ENCODE measurements around a stretch of chr2.

DNA sequence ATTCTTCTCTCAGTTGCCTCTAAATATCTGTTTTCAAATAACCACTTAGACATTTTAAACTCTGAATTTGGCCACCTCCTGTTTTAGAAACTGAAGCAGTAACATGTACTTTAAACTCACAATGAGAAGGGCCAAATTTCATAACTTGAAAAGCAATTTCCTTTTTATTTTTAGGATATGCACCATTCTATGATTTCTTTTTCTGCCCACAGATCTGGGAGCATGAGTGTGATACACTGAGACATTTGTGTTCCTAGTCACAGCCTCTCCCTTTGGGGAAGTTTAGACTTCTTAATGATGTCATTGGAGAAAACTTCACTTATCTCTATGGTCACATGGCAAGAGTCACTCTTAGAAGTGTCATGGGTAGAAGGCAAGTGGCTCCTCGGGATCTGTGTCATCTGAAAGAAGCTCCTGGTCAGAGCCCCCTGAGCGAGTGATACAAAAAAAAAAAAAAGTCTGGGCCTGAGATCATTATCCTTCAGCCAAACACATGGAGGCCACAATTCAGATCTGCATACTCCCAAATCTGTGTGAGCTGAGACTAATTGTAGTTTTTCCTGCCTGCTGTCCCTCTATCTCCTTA, 62.6 kb upstream of the LGALSL start:
- PRO-cap = no peak

- PRO-cap = no peak
These were observed 51.1 kb upstream of the LGALSL start for GRCh38 chr2:64402823-64403295.

GRCh38 chr2:64403686-64404790, 49.9 kb upstream of the LGALSL start:
- PRO-cap = bidirectional peak, plus-strand start at chr2:64404087, minus-strand start at chr2:64403756; bidirectional peak, plus-strand start at chr2:64404460, minus-strand start at chr2:64404311

DNA sequence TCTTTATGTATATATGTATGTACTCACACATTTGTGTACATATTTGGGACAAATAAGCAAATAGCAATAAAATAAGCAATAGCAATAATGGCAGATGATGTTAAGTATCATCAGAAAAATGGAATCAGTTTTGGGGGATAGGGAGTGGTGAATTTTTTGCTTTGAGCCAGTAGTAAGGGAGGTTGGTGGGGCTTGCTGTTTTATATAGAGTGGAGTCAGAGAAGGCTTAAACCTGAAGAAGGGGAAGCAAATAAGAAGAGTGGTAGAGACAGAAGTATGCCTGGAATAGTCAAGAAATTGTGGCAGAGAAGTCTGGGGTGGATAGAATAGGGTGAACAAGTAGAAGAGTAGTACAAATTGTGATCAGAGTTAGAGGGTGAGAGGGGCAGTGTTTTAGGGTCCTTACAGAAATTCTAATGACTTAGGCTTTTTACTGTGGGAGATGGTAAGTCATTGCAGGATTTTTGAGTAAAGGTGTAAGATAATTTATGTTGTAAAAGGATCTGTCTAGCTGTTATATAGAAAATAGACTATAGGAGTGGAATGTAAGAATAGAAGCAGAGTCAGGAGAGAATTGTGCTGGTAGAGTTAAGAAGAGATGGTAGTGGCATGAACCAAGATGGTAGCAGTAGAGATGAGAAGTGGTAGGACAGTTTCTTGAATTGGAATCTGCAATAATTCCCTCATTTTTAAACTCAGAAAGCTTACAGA, 4.4 kb downstream of the AFTPH start:
- PRO-cap = no peak

DNA sequence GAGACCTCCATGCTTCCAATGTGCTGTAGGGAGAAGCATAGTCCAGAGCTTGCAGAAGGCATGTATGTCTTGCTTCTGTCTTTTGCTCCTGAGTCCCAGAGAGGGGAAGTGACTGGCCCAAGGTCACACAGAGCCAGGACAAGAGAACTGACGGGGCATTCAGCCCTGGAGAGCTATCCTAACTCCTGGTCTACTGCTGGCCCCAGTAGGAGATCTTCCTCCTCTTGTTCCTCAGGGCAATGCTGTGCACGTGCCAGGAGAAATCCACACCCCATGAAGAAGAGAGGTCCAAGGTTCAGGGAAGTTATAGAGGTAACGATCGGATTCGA, 26.0 kb downstream of the SERTAD2 start:
- PRO-cap = no peak

GRCh38 chr2:64631290-64631820, 22.4 kb downstream of the SERTAD2 start:
- PRO-cap = no peak

DNA sequence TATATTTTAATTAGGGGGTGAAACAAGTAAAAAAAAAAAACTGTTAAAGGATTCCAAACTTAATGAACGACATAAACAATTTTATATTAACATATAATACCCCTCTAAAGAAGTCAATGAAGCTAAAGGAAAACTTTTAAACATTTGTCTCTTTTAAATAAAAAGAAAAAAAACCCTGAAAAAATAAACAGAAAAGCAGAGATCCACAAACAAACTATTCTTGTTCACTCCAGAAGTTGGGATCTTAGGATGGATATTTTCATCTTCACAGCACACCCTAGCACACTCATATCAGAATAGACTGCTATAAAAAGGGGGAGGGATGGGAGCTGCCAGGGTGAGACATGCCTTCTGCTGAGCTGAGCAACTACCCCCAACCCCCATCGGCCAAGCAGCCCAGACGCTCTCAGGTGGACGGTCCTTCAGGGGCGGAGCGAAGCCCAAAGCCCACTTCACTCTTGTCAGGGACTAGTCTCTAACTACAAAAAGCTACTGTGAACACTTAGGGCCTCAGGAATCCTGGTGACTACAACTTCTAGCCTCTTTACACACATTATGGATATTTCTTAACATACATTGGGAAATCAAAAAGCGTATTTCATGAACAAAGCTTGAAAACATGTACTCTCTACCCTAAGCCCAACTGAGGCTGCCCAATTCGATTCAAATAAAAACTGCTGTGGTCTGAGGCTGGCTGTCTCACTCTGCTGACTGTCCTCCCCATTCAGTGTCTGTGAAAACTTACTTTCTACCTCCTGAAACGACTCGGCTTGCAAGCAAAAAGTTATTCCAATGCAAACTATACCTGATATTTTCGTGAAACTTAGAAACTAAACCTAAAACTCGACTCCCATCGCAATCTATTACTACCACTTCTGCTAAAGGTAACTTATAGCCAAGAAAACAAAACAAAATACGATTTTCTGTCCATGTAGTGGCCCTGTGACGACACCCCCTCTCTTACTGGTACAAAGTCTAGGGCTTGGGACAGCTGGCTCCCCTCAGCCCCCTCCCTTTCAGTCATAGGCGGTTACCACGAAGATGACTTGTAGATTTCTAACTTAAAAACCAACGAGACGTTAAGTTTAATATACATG, 1.4 kb downstream of the SERTAD2 start:
- PRO-cap = bidirectional peak, plus-strand start at position 1,019 of the sequence, minus-strand start at position 965 of the sequence

GRCh38 chr2:64767639-64768990, 114.4 kb upstream of the SERTAD2 start:
- PRO-cap = bidirectional peak, plus-strand start at chr2:64767903, minus-strand start at chr2:64767869; bidirectional peak, plus-strand start at chr2:64768092, minus-strand start at chr2:64768147; bidirectional peak, plus-strand start at chr2:64768291, minus-strand start at chr2:64768252

DNA sequence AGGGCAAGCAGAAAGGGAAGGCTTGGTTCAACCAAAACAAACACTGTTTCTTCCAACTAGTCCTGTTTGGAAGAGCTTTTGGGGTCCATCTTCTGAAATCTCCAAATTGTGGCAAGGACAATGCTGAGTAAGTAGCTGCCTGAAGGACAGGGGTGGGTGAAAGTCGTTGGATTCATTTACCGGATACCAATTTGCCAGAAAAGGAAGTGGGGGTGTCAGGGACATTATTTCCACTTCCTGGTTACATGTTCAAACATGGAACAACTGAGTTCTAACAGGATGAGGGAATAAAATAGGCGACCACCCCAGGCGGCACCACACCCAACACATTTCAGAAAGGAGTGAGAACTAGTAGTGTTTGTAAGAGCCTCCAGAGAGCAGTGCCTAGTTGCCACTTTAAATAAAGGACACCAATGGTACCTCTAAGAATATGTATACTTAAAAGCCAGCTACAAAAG, 158.6 kb upstream of the SERTAD2 start:
- PRO-cap = no peak

DNA sequence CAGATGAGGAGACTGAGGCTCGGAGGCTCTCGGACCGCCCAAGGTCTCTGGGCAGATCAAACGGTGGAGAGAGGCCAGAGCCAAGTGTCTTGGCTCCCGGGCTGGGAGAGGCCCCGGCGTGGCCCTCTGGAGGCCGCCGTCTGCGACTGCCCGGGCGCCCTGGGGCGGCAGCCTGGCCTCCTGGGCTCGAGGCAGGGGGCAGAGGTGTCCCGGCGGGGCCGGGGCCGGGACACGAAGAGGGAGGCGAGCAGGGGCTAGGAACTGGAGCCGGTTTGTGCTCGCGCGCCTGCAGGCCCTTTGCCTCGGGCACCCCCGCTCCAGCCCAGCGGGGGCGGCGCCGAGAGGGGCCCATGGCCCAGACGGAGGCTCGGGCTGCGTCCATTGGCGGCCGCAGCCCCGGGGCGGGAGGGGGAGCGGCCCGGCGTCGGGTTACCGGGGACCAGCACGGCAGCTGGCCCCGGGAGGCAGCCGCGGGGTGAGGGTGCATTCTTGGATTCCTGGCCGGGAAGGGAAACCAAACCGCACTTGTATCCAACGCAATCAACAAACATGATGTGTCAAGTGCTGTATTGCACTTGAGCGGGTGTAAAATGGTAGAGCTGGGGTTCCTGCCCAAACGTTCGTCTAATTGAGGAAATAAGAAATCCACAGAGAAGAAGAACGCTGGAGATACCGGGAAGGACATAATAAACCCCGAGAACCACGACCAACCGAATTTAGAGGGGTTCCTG, 129.5 kb upstream of the SLC1A4 start:
- PRO-cap = bidirectional peak, plus-strand start at position 343 of the sequence, minus-strand start at position 299 of the sequence; bidirectional peak, plus-strand start at position 567 of the sequence, minus-strand start at position 509 of the sequence

DNA sequence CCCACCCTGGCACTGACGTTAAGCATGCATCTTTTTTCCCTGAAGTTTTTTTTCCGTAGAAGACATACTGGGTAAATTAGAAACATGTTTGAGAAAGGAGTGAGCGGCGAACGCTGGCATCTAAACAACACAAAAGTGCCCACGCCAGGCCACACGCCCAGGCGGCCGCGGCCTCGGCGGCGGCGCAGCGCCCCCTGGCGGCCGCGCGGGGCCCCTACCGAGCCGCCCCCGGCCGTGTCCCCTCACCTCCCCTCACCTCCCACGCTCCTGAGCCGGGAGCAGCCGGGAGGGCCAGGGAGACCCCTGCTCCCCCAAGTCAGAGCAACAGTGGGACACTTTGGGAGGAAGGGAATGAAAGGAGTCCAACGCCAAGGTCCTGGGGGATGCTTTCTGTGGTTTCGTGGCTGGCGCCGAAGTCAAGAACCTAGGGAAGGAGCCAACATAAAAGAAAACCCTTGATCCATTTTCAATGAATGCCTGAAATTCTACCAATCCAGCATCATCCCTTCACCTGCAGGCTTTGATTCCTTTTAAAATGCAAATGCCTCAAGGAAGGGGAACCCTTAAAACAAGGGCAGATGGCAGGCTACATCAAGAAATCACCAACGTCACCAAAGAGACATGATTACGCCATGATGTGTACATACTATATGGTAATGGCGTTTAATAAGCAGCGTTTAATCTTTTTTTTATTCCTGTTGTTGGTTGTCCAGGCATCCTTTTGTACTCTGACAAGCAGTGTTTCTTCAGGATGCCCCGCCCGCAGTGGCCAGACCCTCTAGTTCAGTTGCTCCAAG, 123.5 kb upstream of the SLC1A4 start:
- PRO-cap = unidirectional peak, minus-strand start at position 137 of the sequence

DNA sequence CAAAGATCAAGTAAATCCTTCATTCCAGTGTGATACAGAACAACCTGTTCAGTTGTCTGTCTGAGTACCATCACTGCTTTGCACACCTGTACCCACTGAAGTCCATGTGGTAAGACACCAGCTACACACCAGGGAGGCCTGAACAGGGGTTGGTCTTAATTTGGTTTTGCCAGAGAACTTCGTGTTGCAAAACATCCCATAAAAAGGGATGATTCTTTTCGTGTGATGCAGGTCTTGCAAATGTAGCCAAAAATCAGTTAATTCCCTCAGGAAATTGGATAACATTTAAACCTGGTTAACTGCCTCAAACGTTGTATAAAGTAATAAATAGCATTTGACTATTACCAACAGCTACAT, 73.7 kb upstream of the SLC1A4 start:
- PRO-cap = no peak

DNA sequence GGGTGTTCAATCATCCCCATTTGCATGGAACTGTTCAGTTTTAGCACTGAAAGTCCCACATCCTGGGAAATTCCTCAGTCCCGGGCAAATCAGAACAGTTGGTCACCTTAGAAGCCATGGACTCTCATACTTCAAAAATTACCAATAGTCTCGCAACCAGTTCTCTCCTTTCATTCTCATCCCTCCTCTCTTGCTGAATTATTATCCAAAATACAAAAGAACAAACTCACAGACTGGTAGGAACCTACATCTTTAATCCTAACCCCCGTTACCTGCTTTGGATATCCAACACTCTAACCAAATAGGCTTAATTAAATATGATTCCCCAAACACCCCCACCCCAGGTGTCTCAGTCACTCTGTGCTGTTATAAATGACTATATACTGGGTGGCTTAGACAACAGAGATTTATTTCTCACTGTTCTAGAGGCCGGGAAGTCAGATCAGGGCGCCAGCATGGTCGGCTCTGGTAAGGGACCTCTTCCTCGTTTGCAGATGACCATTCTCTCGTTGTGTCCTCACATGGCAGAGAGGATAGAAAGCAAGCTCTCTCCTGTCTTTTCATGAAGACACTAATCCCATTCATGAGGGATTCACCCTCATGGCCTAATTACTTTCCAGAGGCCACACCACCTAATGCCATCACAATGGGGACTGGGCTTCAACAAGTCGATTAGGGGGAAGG, 57.7 kb upstream of the SLC1A4 start:
- PRO-cap = no peak

- PRO-cap = no peak
These were observed 49.8 kb upstream of the SLC1A4 start for GRCh38 chr2:64939118-64939981.

GRCh38 chr2:65030427-65030871, 25.8 kb upstream of the CEP68 start:
- PRO-cap = no peak

DNA sequence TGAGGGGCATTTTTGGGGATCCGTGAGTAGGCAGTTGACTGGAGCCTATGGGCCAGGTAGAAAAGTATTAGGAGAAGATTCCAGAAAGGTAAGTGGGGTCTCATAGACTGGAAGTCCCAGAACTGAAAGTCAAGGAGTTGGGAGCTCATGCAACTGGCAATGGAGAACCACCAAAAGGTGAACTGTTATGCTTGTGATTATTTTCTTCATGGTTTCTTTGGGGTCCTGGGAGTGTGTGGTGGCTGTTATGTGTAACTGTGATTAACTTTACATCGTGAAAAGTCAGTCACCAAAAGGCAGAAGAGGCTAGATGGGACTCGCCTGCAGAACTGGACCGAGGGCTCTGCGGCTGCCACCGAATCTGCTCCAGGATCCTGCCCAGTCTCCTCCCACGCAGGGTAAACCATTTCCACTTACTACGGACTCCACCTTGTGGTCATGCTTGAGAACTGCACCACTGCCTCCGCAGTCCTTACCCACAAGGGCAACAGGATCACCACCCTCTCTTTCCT, 15.7 kb upstream of the CEP68 start:
- PRO-cap = no peak

DNA sequence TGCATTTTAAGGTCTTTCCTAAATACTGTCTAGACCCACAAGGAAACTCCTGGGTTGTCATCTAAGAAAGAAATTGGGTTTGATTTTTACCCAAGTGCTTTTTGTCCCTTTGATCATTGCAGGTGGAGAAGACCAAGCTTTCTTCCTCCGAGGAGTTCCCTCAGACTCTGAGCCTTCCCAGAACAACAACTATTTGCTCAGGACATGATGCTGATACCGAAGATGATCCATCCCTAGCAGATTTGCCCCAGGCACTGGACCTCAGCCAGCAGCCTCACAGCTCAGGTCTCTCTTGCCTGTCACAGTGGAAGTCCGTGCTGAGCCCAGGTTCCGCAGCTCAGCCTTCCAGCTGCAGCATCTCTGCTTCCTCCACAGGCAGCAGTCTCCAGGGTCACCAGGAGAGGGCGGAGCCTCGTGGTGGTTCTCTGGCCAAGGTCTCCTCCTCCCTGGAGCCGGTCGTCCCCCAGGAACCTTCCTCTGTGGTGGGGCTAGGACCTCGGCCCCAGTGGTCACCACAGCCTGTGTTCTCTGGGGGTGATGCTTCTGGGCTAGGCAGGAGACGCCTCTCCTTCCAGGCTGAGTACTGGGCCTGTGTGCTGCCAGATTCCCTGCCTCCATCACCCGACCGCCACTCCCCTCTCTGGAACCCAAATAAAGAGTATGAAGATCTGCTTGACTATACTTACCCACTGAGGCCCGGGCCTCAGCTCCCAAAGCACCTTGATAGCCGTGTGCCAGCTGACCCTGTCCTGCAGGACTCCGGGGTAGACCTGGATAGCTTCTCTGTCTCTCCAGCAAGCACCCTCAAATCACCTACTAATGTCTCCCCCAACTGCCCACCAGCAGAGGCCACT, 15.3 kb downstream of the CEP68 start:
- PRO-cap = no peak

GRCh38 chr2:65088851-65089285, 32.7 kb downstream of the CEP68 start:
- PRO-cap = no peak

DNA sequence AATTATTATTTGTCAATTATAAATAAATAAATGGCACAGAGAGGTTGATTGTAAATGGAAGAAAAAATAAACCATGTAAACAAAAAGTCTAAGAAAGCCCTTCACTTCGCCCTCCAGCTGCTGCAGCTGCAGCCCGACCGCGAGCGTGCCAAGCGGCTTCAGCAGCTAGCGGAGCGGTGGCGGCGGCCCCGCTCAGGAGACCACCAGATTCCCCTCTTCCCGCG, 22.8 kb upstream of the ACTR2 start:
- PRO-cap = unidirectional peak, plus-strand start at position 104 of the sequence

GRCh38 chr2:65227005-65227278, 689 bp upstream of the ACTR2 start:
- PRO-cap = unidirectional peak, plus-strand start at chr2:65227169

Data from NALM6 (cell line).